ENCODE measurements around a stretch of chr4.

GRCh38 chr4:82043064-82043873 lies 330.5 kb downstream of the HNRNPD start:
- PRO-cap, result no peak

GRCh38 chr4:82352365-82353184 lies 21.2 kb downstream of the HNRNPD start:
- PRO-cap, result no peak

DNA sequence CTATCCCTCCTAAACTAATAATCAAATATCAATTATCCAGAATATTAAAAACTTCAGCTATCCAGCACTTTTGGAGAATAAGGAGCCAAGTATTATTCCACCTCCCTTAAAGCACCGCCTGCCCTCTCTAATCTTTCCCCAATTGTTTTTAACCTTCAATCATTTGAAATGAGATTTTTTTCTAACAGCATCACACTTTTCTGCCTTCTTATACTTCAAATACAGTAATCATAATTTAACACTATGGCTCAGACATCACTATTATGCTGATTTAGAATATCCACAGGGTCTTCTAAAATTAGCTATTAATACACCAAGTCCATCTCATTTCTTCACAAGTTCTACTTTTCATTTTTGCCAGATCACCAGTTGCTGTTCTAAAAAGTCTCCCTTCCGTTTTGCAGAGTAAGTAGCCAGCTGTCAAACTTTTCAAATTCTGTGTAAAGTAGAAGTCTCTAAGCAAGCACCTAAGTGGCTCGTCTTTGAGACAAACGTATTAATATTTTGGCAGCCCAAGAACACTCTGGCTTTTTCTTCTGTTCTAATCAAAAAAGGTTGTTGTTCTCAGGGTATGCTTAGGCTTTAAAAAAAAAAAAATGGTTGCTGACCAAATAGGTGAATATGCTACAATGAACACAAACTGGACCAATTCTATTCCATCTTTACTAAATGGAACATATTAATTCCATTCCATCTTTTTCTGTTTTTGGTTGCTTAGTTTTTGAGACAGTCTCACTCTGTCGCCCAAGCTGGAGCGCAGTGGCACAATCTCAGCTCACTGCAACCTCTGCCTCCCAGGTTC lies 11.7 kb downstream of the HNRNPD start:
- PRO-cap, result no peak

- PRO-cap, result no peak
These were observed 8.4 kb downstream of the HNRNPDL start for GRCh38 chr4:82421849-82422183.

- PRO-cap, result no peak
These were observed 17.8 kb downstream of the SCD5 start for GRCh38 chr4:82780690-82781229.

DNA sequence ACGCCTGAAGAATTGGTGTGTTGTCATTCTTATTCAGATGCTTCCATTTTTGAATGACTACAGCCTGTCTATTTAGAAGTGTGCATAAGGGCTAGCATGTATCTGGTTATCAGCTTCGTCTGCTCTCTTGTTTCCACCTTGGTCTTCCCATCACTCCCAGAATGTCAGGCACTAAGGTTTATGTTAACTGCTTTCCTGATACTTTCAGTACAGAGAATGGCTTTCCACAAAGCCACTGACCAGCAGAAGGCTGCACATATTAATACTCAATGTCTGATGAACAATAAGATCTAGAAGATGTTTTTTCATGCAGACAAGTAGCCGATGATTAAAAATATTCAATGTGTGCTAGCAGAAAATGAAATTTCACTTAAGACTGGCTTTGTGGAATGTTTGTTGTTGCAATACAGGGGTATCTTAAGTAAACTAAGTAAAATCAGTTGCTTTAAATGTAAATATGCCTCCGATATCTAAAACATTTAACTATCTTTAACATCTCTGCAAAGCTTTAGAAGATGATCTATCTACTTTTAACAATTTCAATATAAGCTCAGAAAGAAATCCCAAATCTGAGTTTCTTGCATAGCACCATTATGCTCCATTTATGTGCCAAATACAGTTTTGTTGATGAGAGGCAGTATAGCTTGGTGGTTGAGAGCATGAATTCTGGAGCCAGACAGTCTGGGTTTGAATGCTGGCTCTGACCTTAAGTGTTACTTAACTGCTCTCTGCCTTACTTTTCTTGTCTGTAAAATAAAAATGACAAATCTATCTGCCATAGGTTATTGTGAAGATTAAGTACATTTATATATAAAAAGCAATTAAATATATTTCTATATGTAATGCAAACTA lies 24.9 kb upstream of the SCD5 start:
- PRO-cap, result no peak

GRCh38 chr4:83109198-83110392 lies 4.9 kb downstream of the PLAC8 start:
- PRO-cap, result unidirectional peak, plus-strand start at chr4:83109618

DNA sequence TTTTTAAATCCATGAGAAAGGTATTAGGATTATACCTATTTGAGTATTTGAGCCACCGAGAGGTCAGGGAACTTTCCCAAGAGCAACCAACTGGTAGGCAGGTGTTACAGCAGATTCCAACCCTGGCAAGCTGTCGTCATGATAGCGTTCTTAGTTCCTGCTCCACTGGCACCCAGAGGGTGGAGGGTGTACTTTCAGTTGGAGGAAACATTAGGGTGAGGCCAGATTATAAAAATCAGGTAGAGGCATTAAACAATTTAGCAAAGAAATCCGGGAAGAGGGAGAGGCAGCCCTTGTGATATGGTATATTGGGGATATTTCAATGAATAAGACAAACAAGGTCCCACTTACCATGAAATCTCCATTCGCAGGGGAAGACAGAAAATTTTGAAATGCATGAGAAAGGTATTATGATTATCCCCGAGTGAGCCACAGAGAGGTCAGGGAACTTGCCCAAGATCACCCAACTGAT lies 23.2 kb downstream of the COQ2 start:
- PRO-cap, result no peak

DNA sequence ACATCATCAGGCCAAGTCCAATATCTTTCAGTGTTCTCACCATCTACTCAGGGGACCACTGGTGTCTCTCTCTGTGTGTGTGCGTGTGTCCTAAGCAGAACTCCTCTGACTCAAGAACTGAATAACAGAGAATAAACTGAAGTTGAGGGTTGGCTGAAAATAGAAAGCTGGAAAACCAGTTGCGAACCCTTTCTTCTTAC lies 38.2 kb downstream of the HELQ start:
- PRO-cap, result no peak

DNA sequence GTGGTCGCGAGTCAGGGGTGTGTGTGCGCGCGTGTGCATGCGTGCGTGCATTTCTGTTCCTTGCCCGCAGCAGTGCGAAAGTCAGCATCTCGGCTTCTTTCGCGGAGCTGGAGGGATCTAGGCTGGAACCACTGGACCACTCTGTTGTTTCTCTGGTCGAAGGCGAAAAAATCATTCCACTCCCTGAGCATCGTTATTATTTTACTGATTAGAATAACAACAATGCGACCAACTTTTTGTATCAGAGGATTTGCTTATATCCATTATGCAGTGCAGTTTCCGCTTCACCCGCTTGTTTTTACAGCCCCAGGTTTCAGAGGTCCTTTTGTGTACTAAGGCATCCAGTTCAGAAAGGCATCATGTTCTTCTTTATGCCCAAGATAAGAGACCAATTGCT lies 929 bp downstream of the GPAT3 start:
- PRO-cap, result no peak

GRCh38 chr4:83906382-83907071 lies 370.6 kb downstream of the GPAT3 start:
- PRO-cap, result no peak

- PRO-cap, result no peak
These were observed 79.3 kb downstream of the WDFY3 start for GRCh38 chr4:84887062-84887622.

GRCh38 chr4:85607634-85608100 lies 132.7 kb downstream of the ARHGAP24 start:
- PRO-cap, result no peak

- PRO-cap, result no peak
These were observed 227.1 kb downstream of the ARHGAP24 start for GRCh38 chr4:85702023-85702483.

DNA sequence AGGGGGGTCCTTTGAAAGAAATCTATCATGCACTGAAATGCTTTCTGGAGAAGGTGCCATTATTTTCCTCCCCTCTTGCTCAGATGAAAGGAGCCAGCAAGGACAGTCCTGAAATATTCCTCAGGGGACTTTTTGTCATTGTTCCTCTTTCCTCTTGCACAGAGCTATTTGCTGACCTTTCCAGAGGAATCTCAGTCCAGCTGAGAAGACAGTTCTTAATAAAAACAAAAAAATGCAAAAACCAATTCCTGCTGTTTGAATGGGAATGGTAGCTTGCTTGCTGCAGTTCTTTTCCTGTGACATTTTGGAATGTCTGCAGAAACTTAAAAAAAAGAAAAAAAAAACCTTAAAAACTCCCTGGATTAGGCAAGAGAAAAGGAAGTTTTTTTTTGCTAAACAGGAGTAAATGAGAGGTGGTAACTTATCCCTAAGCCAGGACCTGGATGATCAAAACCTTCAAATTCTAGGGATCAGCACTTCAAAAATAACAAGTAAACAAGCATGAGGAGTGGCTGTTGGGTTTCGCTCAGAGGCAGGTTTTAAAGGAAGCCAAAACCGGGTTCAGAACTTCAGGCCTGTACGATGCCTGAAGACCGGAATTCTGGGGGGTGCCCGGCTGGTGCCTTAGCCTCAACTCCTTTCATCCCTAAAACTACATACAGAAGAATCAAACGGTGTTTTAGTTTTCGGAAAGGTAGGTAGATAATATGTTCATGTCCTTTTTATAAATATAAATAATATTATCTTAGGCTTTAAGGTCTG lies 429.3 kb downstream of the MAPK10 start:
- PRO-cap, result no peak

DNA sequence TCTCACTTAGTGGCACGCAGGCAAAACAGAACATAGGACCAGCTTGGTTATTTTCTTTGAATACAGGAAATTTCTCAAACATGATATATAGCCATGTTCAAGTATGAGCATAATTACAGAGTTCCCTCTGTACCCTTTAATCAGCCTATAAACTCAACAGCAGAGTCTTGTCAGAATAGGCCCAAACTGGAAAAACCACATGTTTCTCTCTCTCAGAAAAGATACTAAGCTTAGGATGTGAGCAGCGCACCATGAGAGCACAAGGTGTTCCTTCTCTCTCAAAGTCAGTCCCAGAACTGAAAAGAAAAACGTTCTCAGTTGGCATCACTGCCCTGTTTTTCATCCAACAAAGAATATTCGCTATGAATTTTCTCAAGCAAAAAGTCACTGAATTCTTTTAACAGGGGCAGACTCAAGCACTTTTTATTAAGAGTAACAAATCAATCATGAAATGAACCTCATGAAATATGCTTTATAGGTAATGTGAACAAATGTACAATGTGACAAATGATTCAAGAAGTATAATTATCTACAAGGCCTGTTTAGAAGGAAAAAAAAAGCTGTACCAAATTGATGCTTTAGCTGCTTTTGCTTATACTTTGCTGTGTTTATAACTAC lies 28.4 kb downstream of the MAPK10 start:
- PRO-cap, result no peak

DNA sequence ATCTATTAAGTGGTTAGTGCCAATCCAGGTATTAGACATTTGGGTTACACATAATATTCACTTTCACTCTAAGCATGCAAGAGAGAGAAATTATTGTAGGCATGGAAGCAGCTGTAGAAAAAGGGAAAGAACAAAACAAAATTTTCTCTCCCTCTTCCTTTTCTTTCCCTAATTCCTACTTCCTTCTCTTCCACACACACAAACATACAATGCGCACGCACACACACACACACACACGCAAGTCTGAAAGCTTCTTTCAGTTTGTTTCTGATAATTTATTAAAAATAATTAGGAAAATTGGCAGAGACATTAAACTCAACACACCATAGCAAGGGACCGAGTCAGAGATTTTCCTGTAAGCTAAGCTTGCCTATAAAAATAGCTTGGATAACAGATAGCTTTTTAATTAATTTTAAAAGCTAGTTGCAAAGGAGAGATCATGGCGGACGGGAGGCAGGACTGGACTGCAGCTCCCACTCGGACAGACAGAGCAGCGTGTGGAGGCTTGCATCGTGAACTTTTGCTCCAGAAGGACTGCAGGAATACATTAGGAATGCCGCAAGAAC lies 92.5 kb upstream of the MAPK10 start:
- PRO-cap, result no peak

GRCh38 chr4:87044496-87045416 lies 109.9 kb downstream of the AFF1 start:
- PRO-cap, result bidirectional peak, plus-strand start at chr4:87045229, minus-strand start at chr4:87045086

- PRO-cap, result no peak
These were observed 115.7 kb downstream of the AFF1 start for GRCh38 chr4:87050413-87051050.

- PRO-cap, result no peak
These were observed 135.7 kb downstream of the AFF1 start for GRCh38 chr4:87070511-87070958.